Parietal lobe (tissue), 2 donors: ENCODE measurements around the gene C10orf105.

DNA sequence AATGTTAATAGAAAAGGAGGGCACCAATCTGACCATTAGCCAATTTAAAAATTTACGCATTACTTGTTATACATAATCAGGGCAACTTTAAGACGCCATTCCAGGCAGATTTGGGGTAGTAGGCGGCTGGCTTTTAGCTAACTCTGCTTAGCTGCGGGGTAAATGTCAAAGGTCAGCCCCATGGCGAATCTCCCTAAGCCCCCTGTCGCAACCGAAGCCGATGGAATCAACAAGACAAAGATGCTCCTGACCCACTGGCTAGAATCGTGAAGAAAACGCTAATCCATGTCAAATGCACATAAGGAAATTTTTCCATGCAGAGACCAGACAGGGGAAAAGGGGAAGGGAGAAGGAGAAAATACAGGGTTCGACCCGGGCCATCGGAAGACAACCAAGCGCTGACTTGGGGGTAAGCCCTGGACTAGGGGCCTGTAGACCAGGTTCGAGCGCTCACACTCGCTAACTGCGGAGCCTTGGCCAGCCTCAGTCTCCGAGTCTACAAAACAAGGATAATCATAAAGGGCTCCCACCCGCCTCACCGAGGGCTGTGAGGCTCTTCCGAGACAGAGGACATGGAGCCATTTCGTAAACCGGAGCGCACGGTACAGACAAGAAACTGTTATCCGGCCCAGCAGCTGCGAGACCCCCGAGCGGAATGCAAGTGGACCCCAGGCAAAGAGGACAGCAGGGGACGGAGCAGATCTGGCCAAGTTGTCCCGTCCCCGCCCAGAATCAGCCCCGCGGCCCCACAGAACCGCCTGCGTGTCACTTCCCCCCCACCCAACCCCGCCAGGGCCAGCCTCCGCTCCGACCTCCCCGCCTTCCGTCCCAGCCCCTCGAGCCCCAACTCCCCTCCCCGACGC is 548 bp downstream of the SAR1A start:
- RAMPAGE, long total RNA = no peak

DNA sequence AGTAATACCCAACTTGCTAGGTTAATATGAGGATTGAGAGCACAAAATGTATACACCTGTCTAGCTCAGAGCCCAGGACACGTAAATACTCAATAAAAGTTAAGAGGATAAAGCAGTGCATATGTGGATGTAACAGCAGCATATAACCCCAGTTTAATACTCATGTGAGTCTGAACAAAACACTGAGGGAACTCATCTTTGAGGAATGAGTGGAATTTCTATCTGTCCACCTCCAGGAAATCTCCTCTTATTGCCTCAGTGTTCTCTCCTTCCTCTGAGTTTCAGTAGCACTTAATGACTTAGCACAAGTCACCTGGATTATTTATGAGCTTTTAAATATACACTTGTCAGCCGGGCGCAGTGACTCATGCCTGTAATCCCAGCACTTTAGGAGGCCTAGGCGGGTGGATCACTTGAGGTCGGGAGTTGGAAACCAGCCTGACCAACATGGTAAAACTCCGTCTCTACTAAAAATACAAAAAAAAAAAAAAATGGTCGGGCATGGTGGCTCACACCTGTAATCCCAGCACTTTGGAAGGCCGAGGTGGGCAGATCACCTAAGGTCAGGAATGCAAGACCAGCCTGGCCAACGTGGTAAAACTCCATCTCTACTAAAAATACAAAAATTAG is 4.3 kb downstream of the LRRC20 start:
- RAMPAGE, long total RNA = no peak

DNA sequence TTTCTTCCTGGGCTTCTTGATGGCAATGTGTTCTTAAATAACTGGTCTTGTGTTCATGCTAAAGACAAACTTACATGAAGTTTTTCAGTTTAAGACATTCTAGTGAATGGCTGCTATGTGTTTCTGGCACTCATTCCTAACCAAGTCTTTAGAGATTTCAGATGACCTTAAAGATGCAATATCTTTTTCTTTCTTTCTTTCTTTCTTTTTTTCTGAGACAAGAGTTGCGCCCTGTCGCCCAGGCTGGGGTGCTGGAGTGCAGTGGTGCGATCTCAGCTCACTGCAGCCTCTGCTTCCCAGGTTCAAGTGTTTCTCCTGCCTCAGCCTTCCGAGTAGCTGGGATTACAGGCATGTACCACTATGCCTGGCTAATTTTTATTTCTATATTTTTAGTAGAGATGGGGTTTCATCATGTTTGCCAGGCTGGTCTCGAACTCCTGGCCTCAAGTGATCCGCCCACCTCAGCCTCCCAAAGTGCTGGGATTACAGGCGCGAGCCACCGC is 15.4 kb downstream of the NODAL start:
- RAMPAGE, long total RNA = no peak

- RAMPAGE, long total RNA = no peak
Observed at GRCh38 chr10:70445601-70446532, 4.4 kb upstream of the NODAL start.

GRCh38 chr10:70493997-70494265 is 15.4 kb downstream of the PALD1 start:
- RAMPAGE, long total RNA = no peak

GRCh38 chr10:70742376-70743039 is 42.7 kb downstream of the TBATA start:
- RAMPAGE, long total RNA = no peak

GRCh38 chr10:71005492-71006053 is 117.2 kb upstream of the PCBD1 start:
- RAMPAGE, long total RNA = no peak

DNA sequence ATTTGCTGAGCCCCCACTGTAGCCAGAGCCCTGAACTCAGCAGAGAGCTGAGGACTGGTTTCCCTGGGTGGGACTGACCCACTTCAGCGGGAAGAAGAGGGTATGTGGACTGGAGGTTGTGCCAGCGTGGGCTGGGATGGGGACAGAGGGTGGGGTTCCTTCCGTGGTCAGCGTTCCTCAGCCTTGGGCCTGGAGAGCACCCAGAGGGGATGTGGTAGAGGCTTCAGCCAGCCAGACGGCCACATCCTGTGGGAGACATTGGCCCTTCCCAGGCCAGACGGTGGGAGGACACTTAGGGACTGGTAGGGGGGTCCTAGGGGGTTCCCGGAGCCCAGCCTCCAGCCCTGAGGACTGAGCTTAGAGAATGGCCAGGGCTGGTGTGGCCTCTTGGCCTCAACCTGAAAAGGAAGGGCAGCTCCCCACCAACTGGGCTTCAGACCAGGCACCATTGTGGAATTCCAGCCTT is 23.0 kb downstream of the UNC5B start:
- RAMPAGE, long total RNA = no peak

GRCh38 chr10:71265881-71266940 is 52.8 kb upstream of the SLC29A3 start:
- RAMPAGE, long total RNA = no peak

DNA sequence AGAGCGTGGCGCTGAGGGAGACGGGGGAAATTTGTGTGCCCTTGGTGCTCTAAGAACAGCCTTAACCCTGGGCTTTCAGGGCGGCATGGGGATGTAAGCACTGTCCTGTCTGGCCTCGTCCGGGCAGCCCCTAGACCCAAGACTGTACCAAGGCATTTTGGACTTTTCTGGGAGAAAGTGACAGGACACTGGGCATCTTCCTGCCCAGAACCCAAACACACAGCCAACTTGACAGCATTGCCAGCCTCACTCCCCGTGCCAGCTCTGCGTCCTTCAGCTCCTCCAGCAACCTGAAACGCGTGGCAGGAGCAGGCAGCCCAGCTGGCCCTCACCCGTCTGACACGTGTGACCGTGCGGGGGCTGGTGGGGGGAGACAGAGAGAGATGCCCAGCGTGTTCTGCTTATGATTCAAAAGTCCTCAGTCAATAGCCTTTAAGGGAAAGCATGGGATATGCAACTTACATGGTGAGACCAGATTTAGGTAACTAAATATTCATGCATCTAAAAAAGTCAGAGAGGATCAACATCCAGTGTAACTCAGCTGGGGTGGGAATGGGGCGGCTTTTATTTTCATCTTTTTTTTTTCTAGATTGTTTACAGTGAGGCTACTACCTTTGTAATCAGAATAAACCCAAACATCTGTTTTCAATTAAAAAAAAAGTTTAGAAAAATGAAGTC is 50.3 kb upstream of the SLC29A3 start:
- RAMPAGE, long total RNA = no peak

- RAMPAGE, long total RNA = no peak
Observed at GRCh38 chr10:71293722-71294146, 25.3 kb upstream of the SLC29A3 start.

- RAMPAGE, long total RNA = no peak
Observed at GRCh38 chr10:71299096-71299475, 20.0 kb upstream of the SLC29A3 start.

- RAMPAGE, long total RNA = no peak
Observed at GRCh38 chr10:71300108-71300585, 18.9 kb upstream of the SLC29A3 start.

DNA sequence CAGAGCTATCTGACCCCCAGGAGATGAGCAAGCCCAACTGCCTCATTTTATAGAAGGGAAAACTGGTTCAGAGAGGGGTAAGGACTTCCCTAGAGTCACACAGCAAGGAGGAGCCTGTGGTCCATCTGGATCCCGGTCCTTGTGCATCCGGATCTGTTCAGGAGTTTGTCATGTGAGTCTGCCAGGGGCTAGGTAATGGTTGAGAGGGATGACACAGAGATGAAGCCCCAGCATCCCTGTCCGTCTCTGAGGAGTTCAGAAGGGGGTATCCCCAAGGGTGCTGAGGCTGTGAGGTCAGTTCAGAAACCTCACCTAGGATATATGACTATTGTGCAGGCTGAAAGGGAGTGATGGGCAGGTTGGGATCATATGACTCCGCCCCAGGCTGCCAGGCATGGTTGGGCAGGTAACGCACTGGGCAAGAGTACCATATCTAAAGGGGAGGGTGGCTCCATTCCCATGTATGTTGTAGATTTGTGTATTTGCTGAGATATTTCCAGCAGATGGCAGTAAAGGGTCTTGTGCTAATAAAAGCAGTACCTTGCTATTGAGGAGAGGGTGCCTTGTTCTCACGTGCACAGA is 16.0 kb upstream of the SLC29A3 start:
- RAMPAGE, long total RNA = no peak

DNA sequence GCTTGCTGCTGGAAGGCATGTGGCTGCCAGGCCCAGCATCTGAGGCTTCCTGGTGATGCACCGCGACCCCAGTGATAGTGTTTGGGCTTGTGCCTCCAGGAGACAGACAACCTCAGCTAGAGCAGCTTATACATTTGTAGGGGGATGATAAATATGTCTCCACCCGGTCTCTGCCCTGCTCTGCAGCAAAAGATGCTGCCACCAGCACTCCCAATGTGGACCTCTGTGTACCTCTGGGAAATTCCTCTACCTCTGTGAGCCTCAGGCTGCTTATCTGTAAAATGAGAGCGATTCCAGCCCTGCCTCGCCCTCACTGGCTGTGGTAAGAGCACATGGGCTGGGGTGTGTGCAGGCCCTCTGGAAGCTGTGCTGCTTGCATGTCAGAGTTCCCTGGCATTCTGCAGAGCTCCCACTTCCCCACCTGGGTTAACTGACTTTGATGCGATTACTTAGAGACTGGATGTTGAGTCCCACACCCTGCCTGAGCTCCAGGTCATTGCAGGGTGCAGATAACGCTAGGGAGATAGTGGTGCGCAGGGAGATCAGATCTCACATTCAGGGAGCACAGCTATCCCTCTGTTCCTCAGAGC is 19.9 kb downstream of the SLC29A3 start:
- RAMPAGE, long total RNA = no peak

GRCh38 chr10:71397316-71397806 is 641 bp downstream of the CDH23 start:
- RAMPAGE, long total RNA = no peak

- RAMPAGE, long total RNA = no peak
Observed at GRCh38 chr10:71719570-71720443, at the start of gene C10orf105. TSS of gene C10orf105 (minus strand) at chr10:71719778.

GRCh38 chr10:71737109-71737573 is 17.6 kb upstream of the C10orf105 start:
- RAMPAGE, long total RNA = no peak

DNA sequence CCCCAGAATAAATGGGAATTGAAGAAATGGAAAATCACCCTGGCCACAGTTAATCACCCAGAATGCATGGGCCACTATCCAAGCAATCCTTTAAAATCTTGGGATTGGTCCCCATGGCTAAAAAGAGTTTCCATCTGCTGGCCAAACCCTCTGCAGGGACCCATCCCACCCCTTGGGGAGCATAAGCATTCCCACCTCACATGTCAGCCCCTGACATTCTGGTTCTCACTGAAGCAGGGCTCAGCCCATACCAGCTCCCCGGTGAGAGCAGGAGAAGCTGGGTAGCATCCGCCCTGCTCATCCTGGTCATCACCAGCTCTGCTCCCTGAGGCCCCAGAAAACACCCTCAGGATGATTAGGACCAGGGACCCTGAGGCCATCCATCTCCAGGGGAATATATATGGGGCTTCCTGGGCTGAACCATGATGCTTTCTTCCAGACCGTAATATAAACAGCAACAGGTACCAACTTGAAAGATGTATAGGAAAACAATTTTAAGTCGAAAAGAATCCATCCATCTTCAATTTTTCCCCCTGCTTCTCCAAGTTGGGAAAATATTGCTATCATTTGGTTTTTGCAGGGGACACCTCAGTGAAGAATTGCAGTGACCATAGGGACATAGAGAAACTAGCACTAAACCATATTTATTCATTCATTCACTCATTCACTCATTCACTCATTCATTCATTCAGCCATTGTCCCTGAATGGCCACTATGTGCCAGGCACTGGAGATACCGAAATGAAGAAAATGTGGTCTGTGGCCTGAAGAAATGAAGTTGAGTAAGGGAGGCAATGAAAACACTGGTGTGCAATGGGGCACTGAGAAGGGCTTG is 25.0 kb upstream of the C10orf105 start:
- RAMPAGE, long total RNA = no peak

DNA sequence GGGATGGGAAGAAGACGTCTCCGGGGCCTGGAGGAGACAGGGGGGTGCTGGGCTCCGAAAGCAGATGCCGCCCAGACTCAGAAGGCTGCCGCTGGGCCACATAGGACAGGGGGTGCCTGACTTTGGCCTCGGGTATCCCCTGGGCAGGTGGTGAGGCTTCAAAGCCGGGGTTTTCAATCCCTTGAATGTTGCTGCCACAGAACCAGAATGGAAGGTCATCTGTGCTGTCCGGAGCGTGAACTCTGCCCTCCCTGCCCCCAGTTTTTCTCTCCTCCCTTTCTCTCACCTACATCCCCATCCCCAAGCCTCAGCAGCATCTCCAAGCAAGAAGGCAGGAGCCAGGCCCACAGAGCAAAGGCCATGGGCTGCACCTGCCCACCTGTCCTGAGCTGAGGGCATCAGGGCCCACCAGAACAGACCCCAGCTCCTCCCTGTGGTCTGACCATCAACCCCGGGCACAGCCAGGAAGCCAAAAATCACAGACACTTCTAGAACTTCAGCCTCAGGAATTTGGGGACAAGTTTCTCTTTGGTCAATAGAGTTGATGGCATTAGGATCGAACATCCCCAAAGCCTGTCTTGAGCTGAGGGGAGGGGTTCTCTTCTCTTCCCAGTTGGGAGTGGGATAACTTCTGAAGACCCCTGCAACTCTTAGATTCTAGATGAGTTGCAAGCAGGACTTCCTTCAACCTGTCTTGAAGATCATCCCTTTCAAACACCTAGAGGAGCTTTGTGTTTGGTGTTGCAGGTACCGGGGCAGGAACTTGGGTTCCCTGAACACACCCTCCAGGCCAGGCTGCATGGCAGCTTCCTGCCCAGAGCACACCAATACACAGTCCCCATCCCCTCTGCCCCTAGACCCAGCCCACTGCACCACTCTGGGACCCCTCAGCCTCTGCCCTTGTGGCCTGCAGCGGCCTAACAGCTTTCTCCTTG is 21.4 kb downstream of the VSIR start:
- RAMPAGE, long total RNA = no peak